ENCODE measurements around the gene SLC25A13.

DNA sequence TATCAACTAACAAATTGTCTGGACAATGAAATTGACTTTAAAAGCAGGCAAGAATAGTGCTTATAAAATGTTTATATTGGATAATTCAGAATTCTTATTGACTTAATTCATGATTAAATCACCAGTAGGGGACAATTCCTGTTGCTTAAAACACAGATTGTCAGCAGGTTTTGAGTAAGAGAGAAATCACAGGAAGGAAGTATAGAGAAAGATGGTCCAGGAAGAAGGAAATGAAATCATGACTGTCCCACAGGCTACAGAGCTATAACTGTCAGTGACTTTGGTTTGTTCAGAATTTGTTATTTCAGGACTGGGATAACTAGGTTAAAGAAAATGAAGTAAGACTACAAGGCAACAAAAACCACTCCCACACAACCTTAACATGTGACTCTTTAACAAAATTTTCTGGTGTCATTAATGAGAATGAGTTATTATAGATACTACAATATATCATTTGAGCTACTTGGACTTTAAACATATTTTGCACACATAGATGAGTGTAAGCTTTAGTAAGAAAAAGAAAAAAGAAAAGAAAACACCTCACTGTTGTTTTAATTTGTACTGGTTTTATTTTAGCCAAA is 6.9 kb downstream of the GNGT1 start:
- PRO-cap, 6 experiments = no peak in any of the 6 experiments
- RAMPAGE, long total RNA, 2 experiments = no peak in any of the 2 experiments

DNA sequence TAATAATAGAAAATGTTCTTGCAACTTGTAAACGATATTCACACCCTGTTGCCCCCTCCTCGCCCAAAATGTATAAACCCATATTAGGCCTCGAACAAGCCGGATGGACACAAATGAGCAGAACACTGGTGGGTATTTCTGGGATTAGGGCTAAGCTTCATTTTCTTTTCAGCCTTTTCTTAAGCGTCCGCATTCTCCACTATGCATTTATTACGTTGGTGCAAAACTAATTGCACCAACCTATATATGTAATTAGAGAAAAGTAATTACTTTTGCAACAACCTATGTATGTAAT is 332 bp upstream of the GNG11 start:
- PRO-cap, 6 experiments = no peak in any of the 6 experiments
- RAMPAGE, long total RNA, 2 experiments = no peak in any of the 2 experiments
- RRBS = no CpG with 5 or more reads among the region's 7 CpGs

- PRO-cap, 6 experiments = no peak in any of the 6 experiments
- RAMPAGE, long total RNA, 2 experiments = no peak in any of the 2 experiments
- RRBS = no CpG with 5 or more reads among the region's 3 CpGs
Observed at GRCh38 chr7:94050048-94050426, 45.9 kb upstream of the BET1 start.

DNA sequence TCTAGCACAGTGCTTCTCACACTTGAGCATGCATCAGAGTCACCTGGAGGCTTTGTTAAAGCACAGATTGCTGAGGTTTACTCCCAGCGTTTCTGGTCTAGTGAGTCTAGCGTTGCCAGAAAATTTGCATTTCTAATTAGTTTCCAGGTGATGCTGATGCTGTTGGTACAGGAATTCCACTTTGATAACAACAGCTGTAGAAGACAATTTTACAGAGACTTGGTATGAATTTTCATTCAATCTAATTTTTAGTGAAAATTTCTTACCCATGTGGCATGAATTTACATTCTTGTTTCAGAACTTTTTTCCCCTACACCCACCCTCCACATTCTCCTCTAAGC is 48.3 kb upstream of the BET1 start:
- PRO-cap, 6 experiments = no peak in any of the 6 experiments
- RAMPAGE, long total RNA, 2 experiments = no peak in any of the 2 experiments
- RRBS = no CpG with 5 or more reads among the region's 2 CpGs

GRCh38 chr7:94176830-94177685 is 172.9 kb upstream of the BET1 start:
- PRO-cap, 6 experiments = no peak in any of the 6 experiments
- RAMPAGE, long total RNA, 2 experiments = no peak in any of the 2 experiments
- RRBS = no CpG with 5 or more reads among the region's 5 CpGs

GRCh38 chr7:94389774-94390488 is 4.8 kb upstream of the COL1A2 start:
- PRO-cap, 6 experiments = no peak in any of the 6 experiments
- RAMPAGE, long total RNA, 2 experiments = no peak in any of the 2 experiments
- RRBS = no CpG with 5 or more reads among the region's 2 CpGs

- PRO-cap, 6 experiments = no peak in any of the 6 experiments
- RAMPAGE, long total RNA, 2 experiments = no peak in any of the 2 experiments
- RRBS = no CpG with 5 or more reads among the region's 26 CpGs
Observed at GRCh38 chr7:94654858-94655435, 986 bp downstream of the SGCE start.

GRCh38 chr7:94972865-94973592 is 65.6 kb downstream of the PPP1R9A start:
- PRO-cap, 6 experiments = no peak in any of the 6 experiments
- RAMPAGE, long total RNA, 2 experiments = no peak in any of the 2 experiments
- RRBS = no CpG with 5 or more reads among the region's 4 CpGs

GRCh38 chr7:95430690-95431352 is 4.0 kb downstream of the PON2 start:
- PRO-cap, 6 experiments = no peak in any of the 6 experiments
- RAMPAGE, long total RNA, 2 experiments = no peak in any of the 2 experiments
- RRBS = no CpG with 5 or more reads among the region's 2 CpGs

DNA sequence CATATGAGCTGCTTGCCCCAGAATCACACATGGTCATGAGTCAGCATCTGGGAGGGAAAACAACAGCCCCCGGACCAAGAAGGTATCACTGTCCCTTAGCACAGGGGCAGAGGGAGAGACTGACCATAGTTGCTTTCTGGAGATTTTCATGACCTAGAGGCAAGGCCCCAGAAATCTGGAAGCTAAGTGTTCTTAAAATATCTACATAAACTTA is 86.7 kb upstream of the PDK4 start:
- PRO-cap, 6 experiments = peak in 1 of 6 experiments; most common plus-strand start position 85 of the sequence (in 1)
- RAMPAGE, long total RNA, 2 experiments = no peak in any of the 2 experiments
- RRBS = no CpG with 5 or more reads among the region's 1 CpG

DNA sequence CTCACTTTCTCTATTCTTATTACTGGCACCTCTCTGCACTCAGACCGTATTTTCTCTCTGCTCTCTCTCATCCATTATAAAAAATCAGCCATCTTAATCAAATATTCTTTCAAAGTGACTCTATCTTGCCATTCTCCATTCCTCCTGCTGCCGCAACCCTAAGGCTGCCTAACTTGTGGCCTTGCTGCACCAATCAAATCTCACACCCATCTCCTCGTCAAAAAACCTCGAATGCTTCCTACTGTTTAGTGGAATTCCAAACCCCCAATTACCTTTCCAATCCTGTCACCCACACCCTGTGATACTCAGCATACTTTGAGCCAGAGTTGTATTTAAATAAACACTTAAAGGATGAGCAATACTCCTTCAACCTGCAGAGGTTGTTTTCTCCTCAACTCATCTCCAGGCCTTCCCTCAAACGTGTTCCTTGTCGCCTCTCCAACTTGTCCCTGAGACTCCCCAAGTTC is 36.8 kb downstream of the SLC25A13 start:
- PRO-cap, 6 experiments = no peak in any of the 6 experiments
- RAMPAGE, long total RNA, 2 experiments = no peak in any of the 2 experiments
- RRBS = no CpG with 5 or more reads among the region's 6 CpGs

DNA sequence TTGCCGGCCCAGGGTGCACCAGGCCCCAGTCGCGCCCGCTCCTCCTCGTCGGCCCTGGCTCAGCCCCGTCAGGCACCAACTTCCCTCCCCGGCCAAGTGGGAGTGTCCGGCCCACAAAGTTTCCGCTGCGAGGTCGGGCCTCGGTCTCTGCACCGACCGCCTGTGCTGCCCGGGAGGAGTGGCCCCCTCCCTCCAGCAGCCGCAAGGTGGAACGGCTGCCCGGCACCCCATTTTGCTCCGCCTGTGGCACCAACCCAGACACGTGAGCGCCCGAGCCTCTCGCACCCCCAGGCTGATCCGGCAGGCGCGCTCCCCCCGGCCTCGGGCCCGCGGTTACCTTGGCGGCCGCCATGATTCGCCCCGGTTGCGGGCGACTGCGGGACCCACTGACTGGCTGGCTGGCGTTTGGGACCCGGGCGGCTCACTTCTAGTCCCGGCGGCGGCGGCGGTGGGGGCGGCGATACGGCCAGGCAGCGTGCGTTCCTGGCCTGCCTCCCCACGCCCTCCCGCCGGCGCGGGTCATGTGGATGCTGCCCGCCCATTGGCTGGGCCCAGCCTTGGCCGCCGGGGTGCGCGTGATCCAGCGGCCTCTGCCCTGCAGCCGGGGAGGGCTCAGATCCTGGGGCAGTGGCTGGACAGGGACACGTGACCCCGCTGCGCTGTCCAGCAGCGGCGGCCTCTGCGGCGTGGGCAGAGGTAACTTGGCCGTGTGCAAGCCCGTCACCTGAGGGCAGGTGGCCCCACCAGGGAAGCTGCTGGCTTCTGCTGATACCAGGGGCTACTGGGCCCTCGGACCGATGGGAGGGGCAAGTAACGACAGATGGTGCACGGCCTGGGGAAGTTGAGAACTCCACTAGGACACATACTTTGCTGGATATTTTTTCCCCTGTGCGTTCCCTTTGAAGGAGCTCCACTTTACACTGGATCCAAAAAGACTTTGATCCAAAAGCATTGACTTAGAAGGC is at the start of gene SLC25A13:
Gene SLC25A13 (minus strand): TSS at position 494 of the 965 bp plus-strand sequence.
- PRO-cap, 6 experiments = peak in 6 of 6 experiments; most common plus-strand start position 615 of the sequence (in 2); most common minus-strand start position 429 of the sequence (in 3)
- RAMPAGE, long total RNA, 2 experiments = no peak in any of the 2 experiments
- RRBS = 2% methylated on average over 56 of the region's 77 CpGs

- PRO-cap, 6 experiments = no peak in any of the 6 experiments
- RAMPAGE, long total RNA, 2 experiments = no peak in any of the 2 experiments
- RRBS = 3% methylated on average over 8 of the region's 27 CpGs
Observed at GRCh38 chr7:97003808-97004408, 1.4 kb upstream of the DLX6 start.

- PRO-cap, 6 experiments = no peak in any of the 6 experiments
- RAMPAGE, long total RNA, 2 experiments = no peak in any of the 2 experiments
- RRBS = no CpG with 5 or more reads among the region's 34 CpGs
Observed at GRCh38 chr7:97026125-97026910, 1.7 kb upstream of the DLX5 start.

DNA sequence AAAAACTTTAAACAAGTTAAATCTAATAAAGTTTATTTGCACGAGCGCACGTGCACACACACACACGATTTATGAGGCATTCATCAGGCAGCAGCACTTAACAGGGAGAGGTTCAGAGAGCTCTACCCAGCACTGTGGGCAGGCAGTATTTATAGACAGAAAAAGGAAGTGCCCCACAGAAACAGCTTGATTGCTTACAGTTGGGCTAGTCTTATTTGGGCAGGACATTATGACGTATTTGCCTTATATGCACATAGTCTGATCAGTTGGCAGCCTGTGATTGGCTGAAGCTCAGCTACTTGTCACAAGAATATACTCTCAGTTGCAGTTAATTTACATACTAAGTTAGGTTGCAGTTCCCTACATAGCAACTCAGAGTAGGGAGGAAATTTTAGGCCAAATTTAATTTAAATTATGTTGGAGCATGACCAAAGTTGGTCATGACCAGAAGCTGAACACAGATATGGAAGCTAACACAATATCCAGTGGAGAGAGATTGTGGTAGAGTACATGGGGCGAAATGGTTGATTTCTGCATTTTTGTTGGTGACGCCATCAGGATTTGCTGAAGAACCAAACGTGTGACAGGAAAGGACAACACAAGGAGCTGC is 1.1 kb upstream of the SDHAF3 start:
- PRO-cap, 6 experiments = no peak in any of the 6 experiments
- RAMPAGE, long total RNA, 2 experiments = no peak in any of the 2 experiments
- RRBS = no CpG with 5 or more reads among the region's 8 CpGs

DNA sequence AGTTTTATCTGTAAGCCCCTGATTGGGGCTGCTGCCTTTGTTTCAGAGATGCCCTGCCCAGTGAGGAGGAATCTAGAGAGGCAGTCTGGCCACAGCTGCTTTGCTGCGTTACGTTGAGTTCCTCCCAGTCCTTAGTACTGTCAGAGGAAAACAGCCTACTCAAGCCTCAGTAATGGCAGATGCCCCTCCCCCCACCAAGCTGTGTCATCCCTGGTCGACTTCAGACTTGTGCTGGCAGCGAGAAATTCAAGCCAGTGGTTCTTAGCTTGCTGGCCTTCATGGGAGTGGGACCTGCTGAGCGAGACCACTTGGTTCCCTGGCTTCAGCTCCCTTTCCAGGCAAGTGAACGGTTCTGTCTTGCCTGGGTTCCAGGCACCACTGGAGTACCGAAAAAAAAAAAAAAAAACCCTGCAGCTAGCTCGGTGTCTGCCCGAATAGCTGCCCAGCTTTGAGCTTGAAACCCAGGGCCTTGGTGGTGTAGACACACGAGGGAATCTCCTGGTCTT is 9.0 kb downstream of the SDHAF3 start:
- PRO-cap, 6 experiments = no peak in any of the 6 experiments
- RAMPAGE, long total RNA, 2 experiments = no peak in any of the 2 experiments
- RRBS = no CpG with 5 or more reads among the region's 10 CpGs

DNA sequence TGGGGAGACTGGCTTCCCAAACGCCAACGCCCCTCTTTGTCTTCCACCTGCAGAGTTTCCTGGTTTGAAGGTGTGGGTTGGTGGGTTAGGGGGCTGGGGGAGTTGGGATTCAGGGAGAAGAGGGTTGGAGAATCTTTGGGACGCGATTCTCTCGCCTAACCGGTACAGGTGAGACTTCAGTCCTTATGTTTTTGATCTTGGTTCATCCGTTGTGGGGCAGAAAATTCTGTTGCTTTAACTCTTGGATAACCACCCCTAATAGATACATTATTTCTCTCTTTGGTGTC is 352 bp downstream of the TAC1 start:
- PRO-cap, 6 experiments = no peak in any of the 6 experiments
- RAMPAGE, long total RNA, 2 experiments = no peak in any of the 2 experiments
- RRBS = no CpG with 5 or more reads among the region's 7 CpGs

GRCh38 chr7:98149286-98149799 is 42.7 kb downstream of the LMTK2 start:
- PRO-cap, 6 experiments = no peak in any of the 6 experiments
- RAMPAGE, long total RNA, 2 experiments = no peak in any of the 2 experiments
- RRBS = no CpG with 5 or more reads among the region's 4 CpGs

GRCh38 chr7:98215361-98216044 is 4.3 kb downstream of the BHLHA15 start:
- PRO-cap, 6 experiments = no peak in any of the 6 experiments
- RAMPAGE, long total RNA, 2 experiments = no peak in any of the 2 experiments
- RRBS = no CpG with 5 or more reads among the region's 23 CpGs

DNA sequence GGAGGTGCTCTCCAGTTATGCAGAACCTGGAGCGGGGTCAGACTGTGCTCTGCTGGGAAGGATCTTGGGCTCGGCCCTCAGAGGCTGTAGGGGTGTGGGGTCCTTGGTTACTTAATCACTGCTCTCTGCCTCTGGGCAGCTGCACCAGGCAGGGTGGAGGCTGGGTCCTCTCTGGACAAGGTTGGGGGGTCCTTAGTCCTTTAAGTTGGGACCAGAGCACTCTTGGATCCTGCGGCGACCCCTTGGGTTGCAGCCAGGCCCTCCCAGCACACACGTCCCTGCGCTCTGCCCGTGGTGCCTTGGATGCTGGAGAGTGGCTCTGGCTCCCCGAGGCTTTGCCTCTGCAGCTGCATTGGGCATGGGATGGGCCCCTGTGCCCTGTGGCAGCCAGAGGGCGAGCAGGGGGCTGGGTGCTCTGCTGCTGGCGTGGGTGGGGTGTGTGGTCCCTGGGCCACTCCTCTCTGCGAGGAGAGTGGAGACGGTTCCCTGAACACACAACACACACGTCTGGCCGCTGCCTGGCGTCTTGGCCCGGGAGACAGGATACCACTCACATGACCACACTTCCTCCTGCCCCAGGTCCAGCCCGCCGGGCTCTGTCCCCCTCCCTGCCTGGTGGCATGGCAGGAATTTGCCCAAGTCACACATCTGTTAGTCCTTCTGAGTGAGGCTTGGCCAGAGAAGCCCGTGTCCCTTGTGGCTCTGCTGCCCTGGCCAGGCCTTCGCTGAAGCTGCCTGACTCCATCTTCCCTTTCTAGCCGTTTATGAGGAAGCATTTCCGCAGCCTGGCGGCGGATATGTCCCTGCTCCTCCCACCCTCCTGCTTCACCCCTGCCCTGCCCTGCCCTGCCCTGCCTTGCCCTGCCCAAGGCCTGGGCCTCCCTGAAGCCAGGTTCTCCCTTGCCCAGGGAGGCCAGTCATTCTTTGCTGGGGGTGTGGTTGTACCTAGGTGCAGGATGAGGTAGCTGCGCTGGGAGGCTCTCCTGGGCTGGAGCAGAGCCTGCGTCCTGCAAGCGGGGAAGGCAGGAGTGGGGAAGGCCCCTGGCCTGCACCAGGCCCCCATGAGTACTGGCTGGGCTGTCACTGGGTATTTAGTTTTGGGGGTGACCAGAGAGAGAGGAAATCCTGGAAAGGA is 2.9 kb downstream of the BRI3 start:
- PRO-cap, 6 experiments = peak in 6 of 6 experiments; most common plus-strand start position 654 of the sequence (in 3); most common minus-strand start position 509 of the sequence (in 5)
- RAMPAGE, long total RNA, 2 experiments = no peak in any of the 2 experiments
- RRBS = 5% methylated on average over 3 of the region's 27 CpGs